Smooth muscle cell (in vitro differentiated cells): ENCODE results near the genes BAZ1B, BCL7B, TBL2 and CLDN3.

DNA sequence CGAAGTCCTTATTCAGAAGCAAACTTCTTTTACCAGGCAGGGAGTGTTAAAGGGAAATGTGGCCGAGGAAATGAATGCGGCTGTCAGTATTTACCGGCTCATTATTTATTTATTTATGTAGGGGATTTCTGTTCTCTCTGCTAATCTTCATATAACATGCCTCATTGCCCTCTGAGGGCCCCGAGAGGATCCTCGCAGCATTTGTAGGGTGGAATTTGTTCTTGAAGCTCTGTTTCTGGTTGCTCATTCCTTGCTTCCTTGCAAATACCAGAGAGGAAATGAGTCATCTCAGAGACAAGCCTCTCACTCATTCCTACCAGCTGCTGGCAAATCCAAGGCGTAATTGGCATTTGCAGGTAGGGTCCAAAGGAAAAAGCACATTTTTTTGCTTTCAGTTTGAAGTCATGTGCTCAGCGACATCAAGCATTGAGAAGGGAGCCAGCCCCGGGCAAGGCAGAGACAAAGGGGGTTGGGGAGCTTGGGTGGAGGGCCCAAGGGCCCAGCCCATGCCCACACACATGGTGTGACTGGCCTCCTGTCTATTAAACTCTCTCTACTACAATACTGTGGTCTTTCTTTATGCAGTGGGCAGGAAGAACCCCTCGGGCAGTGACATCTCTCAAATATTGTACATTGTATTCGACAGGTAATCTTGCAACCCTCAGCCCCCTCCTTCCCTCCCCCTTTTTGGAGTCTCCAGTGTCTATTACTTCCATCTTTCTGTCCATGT, 501.7 kb downstream of the GALNT17 start:
- RAMPAGE, long total RNA = no peak

GRCh38 chr7:72840344-72840658, 12.3 kb upstream of the TYW1B start:
- RAMPAGE, long total RNA = no peak

DNA sequence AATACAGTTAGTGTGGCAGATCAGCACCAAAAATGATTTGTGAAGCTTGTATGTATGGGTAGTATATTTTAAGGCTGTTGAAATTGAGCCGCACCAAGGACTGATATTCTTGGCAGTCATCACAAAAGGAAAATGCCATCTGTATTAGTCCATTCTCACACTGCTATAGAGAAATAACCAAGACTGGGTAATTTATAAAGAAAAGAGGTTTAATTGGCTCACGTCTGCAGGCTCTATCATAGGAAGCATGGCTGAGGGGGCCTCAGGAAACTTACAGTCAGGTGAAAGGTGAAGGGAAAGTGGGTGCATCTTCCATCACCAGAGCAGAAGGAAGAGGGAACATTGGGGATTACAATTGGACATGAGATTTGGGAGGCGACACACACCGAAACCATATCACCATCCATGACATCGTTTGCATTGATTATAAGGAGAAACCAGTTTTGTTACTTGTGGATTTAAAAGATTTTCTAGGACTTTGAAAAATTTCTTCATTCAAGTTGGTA, 42.9 kb upstream of the POM121 start:
- RAMPAGE, long total RNA = no peak

GRCh38 chr7:72914520-72914973, 10.3 kb upstream of the POM121 start:
- RAMPAGE, long total RNA = no peak

GRCh38 chr7:72944284-72945025, 19.6 kb downstream of the POM121 start:
- RAMPAGE, long total RNA = no peak

- RAMPAGE, long total RNA = no peak
These were observed 26.1 kb downstream of the FKBP6 start for GRCh38 chr7:73353969-73354653.

GRCh38 chr7:73521450-73522332, at the start of gene BAZ1B:
BAZ1B (minus strand) TSS chr7:73522293.
- RAMPAGE, long total RNA = no peak

- RAMPAGE, long total RNA = no peak
These were observed at the start of gene BCL7B for GRCh38 chr7:73557290-73558302. BCL7B (minus strand) TSS chr7:73557690.

GRCh38 chr7:73578284-73579399, at the start of gene TBL2:
TBL2 (minus strand) TSS chr7:73578579.
- RAMPAGE, long total RNA = start-site peak on the minus strand at chr7:73578555-73578583, 572 and 99 reads in 2 replicates

DNA sequence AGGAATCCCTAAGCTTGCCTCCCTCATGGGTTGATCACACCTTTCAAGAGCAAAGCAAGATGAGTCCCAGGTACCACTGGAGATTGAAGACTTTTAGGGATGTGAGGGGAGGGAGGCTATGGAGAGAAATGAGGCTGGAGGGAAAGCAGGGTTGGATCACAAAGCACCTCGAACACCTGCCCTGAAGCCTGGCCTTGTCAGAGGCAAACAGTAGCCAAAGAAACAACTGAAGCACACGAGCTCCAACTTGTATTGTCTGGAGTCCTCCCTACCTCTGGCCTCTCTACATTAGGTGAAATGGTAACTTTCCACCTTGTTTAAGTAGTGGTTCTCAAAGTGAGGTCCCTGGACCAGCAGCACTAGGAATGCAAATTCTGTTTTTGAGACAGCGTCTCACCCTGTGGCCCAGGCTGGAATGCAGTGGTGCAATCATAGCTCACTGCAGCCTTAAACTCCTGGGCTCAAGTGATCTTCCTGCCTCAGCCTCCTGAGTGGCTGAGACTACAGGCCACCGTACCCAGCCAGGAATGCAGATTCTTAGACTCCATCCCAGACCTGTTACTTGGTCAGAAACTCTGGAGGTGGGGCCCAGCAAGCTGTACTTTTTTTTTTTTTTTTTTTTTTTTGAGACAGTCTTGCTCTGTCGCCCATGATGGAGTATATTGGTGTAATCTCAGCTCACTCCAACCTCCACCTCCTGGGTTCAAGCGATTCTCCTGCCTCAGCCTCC, 6.7 kb upstream of the TBL2 start:
- RAMPAGE, long total RNA = no peak

GRCh38 chr7:73612758-73613170, 11.6 kb downstream of the MLXIPL start:
- RAMPAGE, long total RNA = no peak

- RAMPAGE, long total RNA = no peak
These were observed 9.9 kb downstream of the MLXIPL start for GRCh38 chr7:73614348-73614894.

GRCh38 chr7:73669211-73669877, 1.7 kb downstream of the VPS37D start:
- RAMPAGE, long total RNA = no peak

- RAMPAGE, long total RNA = no peak
These were observed 973 bp downstream of the DNAJC30 start for GRCh38 chr7:73682235-73682724.

- RAMPAGE, long total RNA = no peak
These were observed 674 bp upstream of the ABHD11 start for GRCh38 chr7:73738898-73740053.

DNA sequence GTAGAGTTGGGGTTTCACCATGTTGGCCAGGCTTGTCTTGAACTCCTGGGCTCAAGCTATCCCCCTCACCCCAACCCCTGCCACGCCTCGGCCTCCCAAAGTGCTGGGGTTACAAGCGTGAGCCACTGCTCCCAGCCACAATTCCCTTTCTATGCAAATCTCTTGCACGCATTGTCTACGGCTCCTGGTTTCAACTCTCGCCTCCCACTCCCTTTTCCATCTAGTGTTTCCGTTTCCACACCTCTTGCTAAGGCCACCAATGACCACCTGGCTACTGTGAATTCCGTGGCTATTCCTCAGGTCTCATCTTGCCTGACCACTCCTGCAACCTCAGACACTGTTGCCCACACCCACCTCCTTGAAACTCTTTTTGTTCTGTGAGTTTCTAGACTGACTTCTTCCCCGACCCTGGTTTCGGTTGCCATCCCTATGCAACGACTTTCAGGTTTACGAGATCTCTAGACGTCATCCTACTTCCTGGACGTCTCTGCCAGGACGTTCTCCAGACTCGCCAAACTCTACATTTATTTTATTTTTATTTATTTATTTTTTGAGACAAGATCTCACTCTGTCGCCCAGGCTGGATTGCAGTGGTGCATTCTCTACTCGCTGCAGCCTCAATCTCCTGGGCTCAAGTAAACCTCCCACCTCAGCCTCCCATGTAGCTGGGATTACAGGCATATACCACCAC, 3.3 kb downstream of the CLDN3 start:
- RAMPAGE, long total RNA = no peak

GRCh38 chr7:73770075-73771075, at the start of gene CLDN3:
CLDN3 (minus strand) TSS chr7:73770270.
- RAMPAGE, long total RNA = no peak

GRCh38 chr7:73829840-73830343, 904 bp upstream of the CLDN4 start:
- RAMPAGE, long total RNA = no peak

- RAMPAGE, long total RNA = no peak
These were observed 32.6 kb downstream of the TMEM270 start for GRCh38 chr7:73893624-73893895.

- RAMPAGE, long total RNA = no peak
These were observed 15.3 kb downstream of the ELN start for GRCh38 chr7:74042948-74044067.